ENCODE measurements around a stretch of chr1.

DNA sequence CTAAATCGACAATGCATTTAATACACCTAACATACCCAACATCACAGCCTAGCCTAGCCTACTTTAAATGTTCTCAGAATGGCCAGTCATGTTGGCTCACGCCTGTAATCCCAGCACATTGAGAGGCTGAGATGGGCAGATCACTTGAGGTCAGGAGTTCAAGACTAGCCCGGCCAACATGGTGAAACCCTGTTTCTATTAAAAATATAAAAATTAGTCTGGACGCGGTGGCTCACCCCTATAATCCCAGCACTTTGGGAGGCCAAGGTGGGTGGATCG lies 14.5 kb downstream of the H3-3A start:
- PRO-cap = no peak
CAGE:
- cytosol, long polyA plus RNA = no peak
- long polyA plus RNA = no peak
- nucleus, long polyA plus RNA = no peak

- PRO-cap = no peak
CAGE:
- cytosol, long polyA plus RNA = no peak
- long polyA plus RNA = no peak
- nucleus, long polyA plus RNA = no peak
Measured at GRCh38 chr1:226108993-226109342, 46.5 kb downstream of the H3-3A start.

DNA sequence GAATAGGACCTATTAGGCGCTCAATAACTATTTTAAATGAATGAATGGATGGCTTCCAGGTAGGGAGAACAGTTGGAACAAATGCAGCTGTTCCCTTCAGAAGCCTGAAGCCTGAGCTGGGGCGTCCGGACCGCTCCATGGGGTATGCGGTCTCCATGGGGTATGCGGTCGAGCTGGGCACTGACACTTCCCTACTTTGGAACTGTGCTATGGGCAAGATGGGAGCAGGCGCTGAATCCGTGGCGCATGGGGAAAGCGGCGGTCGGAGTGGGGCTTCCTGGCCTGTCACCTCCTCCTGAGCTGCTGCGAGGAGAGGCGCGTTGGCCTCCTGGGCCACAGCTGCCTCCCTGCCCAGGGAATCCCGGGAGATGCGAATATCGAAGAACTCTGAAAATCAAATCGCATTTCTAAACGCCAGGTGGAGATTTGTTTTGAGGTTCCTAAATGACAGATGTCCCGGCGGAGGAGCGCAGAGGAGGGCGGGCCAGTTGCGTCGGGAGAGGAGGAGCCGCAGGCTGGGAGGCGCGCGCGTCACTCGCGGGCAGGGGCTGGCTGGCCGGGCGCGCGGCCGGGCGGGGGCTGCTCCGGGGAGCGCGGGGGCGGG lies 47.1 kb downstream of the H3-3A start:
- PRO-cap = unidirectional peak, plus-strand start at position 533 of the sequence
CAGE:
- cytosol, long polyA plus RNA = no peak
- long polyA plus RNA = no peak
- nucleus, long polyA plus RNA = no peak

- PRO-cap = bidirectional peak, plus-strand start at chr1:226133420, minus-strand start at chr1:226133229
CAGE:
- cytosol, long polyA plus RNA = no peak
- long polyA plus RNA = no peak
- nucleus, long polyA plus RNA = no peak
Measured at GRCh38 chr1:226132859-226133545, 53.5 kb downstream of the ACBD3 start.

DNA sequence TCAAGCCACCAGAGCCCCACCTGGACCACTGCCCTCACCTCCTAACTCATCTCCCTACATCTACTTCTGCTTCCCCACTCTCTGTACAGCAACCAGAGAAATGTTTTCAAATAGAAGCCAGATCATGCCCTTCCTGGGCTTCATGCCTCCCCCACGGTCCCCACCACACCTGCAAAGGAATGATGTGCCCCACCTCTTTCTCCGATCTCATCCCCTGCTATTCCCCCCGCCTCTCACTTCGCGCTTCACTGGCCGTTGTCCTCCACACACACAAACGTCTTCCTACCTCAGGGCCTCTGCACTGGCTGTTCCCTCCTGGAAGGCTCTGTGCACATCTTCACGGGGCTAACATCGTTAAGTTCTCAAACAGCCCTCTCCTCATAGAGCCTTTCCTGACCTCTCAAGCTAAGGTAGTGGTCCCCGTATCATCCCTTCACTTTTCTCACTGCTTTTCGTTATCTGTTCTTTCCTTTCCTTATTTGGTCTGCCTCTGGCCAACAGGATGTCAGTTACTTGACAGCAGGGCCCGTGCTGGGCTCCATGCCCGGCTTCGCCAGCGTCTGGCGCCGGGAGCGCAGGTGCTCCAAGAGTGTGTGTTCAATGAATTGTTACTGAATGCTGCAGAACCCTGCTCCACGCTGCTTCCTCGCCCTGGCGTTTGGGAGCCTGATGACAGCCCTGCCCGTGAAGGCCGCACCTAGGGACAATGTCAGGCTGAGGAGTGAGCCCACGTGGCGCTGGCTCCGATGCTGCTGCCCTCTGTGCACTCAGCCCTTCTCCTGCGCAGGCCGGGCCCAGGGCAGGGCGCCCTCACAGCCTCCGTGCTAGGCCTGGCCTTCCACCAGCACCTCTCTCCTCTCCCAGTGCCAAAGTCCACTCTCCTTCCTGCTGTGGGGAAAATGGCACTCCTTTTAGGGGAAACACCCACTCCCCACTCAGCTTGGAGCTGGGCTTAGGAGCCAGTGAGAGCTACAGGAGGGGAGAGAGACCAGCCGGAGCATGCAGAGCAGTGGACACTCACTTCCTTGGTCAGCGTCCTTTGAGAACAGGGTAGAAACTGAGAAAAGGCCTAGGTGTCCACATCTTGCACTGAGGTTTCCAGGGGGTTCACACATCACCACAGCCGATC lies 51.6 kb downstream of the ACBD3 start:
- PRO-cap = no peak
CAGE:
- cytosol, long polyA plus RNA = no peak
- long polyA plus RNA = no peak
- nucleus, long polyA plus RNA = no peak

GRCh38 chr1:226185529-226185993 lies 980 bp downstream of the ACBD3 start:
- PRO-cap = no peak
CAGE:
- cytosol, long polyA plus RNA = no peak
- long polyA plus RNA = no peak
- nucleus, long polyA plus RNA = no peak

DNA sequence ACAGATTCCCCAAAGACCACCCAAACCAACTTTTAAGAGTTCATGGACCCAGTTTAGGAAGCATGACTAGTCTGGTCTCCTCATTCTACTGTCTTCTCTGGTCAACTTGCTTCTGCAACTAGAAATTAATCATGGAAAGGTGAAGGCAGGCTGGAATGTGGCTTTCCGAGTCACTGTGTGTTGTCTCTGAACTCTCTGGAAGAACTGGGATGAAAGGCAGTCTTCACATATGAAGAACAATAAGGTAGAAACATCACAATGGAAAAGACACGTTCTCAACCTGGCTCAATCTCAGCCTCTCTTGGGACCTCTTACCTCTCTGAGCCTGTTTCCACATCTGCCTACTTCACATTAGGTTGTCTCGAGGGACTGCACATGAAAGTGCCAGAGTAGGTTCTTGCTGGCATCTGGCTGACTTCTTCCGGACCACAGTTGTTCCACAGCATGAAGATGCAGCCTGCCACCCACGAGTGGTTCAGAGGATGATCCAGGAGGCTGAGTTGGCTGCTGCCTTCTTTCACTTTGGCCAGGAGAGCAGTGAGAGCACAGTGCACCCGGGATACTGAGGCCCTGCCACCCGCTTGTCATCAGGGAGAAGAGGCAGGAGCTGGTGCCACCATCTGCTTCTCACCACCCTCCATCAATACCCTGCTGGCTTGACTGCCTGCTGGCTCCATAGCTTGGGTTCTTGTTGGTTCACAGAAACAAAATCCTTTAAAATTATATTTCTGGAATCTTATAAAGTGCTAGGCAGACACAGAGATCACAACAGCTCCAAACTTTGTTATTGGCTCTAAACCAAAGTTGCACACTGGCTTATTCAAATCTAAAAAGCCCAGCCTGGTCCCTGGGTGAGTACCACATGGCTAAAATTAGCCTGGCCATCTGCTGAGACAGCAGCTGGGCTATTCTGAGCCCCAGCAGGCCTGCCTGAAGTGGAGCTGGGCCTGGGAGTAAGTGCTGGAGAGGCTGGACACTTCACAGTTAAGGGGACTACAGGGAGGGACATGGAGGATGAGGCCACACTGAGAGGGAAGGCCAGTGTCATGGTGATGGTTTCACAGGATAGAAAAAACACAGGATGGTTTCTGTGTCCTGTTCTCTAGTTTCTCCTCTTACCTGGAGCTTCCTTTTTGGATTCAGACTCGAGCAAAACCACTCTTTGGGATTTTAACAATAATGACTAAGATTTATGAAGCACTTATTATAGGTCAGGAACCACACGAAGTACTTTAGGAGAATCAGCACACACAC lies 46.9 kb upstream of the LIN9 start:
- PRO-cap = no peak
CAGE:
- cytosol, long polyA plus RNA = no peak
- long polyA plus RNA = no peak
- nucleus, long polyA plus RNA = no peak

DNA sequence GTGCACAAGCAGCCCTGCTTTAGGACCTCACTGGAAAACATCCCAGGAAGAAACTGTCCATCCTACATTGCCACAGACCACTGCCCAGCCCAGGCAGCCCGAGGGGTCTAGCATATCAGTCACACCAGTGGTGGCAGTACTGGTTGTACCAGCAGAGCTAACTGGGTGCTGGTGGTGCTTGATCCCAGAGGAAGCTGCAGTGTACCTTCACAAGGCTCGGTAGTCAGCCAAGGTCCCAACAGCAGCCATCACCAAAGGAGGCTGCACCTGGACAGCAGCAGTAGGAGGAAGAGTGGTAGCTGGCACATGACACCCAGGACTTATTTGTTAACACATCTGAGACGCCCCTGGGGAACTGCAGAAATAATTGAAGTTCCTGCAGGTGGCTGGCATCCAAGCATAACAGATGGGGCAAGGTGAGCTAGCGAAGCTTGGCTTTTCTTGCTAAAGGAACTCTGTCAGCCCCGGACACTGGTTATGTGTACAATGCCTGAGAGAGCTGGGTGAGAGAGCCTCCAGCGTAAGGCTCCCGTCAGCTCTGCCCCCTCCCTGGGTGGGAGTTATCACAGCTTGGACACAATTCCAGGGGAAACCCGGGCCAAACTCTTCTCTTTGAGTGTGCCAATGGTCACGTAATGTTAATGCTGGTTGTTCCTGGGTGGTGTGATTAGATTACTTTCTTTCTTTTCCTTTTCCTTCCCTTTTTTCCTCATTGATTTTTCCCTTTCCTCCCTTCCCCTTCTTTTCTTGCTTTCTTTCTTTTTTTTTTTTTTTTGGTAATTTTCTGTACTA lies 29.0 kb upstream of the PARP1 start:
- PRO-cap = no peak
CAGE:
- cytosol, long polyA plus RNA = no peak
- long polyA plus RNA = no peak
- nucleus, long polyA plus RNA = no peak

- PRO-cap = no peak
CAGE:
- cytosol, long polyA plus RNA = no peak
- long polyA plus RNA = no peak
- nucleus, long polyA plus RNA = no peak
Measured at GRCh38 chr1:226657608-226658067, 81.4 kb downstream of the ITPKB start.

GRCh38 chr1:226664095-226665289 lies 74.6 kb downstream of the ITPKB start:
- PRO-cap = no peak
CAGE:
- cytosol, long polyA plus RNA = no peak
- long polyA plus RNA = no peak
- nucleus, long polyA plus RNA = no peak

GRCh38 chr1:226674526-226675876 lies 64.1 kb downstream of the ITPKB start:
- PRO-cap = no peak
CAGE:
- cytosol, long polyA plus RNA = no peak
- long polyA plus RNA = no peak
- nucleus, long polyA plus RNA = no peak

GRCh38 chr1:226689718-226690337 lies 49.3 kb downstream of the ITPKB start:
- PRO-cap = no peak
CAGE:
- cytosol, long polyA plus RNA = no peak
- long polyA plus RNA = no peak
- nucleus, long polyA plus RNA = no peak

GRCh38 chr1:226712934-226714061 lies 25.8 kb downstream of the ITPKB start:
- PRO-cap = no peak
CAGE:
- cytosol, long polyA plus RNA = no peak
- long polyA plus RNA = no peak
- nucleus, long polyA plus RNA = no peak

DNA sequence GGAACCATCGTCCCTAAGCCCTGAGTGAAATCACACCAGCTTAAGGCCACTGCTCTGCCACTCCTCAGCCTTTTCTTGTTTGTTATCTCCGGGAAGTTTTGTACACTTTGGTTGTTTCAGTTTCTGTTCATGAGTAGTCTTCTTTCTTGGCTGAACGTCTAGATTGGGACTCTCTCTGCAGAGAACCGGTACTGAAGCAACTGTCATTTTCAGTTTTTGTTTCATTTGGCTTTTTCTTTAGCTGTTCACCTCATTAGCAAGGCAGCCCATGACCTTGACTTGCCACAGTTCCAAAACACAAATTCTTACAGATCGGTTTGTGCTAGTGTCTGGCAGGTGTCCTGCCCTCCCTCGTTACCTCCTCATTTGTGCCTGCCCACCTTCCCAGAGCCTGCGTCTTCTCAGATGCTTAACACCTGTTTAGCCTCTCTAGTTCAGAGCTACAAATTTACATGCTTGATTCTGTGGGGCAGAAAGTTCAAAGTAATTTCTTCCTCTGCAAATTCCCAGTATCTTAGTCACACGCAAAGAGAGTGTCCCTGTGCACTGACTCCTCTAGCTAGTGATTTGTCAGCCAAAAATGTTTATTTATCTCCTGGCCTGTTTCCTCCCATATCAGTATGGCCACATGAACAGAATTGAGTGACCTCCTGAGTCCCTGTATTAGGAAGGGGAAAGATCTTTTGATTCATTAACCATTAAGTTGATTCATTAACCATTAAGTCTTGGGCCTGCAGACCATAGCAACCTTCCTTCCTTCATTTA lies 12.5 kb downstream of the PSEN2 start:
- PRO-cap = no peak
CAGE:
- cytosol, long polyA plus RNA = no peak
- long polyA plus RNA = no peak
- nucleus, long polyA plus RNA = no peak

DNA sequence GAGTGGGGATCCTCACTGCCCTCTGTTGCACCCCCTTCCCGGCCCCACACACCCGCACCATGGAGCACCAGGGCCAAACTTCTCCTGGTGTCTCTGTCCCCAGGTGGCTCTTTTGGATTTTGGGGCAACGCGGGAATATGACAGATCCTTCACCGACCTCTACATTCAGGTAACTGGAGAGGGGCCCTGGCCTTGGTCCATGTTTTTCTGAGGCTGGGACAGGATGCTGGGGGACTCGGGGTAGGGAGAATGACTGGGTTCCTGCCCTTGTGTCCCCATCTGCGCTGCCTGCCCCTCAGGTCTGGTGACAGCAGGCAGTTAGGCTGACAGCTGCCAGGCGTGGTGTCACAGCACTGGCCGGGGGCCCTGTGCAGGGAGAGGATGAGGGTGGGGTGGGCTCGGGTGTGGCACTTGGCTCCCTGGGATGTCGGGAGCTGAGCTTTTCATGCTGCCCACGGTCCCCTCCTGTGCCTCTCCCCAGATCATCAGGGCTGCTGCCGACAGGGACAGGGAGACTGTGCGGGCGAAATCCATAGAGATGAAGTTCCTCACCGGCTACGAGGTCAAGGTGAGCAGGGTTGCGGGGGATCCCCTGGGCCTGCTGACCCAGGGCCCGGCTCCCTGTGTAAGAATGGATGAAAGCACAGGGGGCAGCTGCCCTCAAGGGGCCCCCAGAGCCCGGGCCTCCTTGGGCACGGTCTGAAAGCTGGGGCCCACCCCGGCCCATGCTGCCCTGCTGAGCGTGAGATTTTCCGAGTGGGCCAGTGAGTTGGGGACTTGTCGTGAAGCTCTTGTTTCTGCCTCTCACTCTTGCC lies 44.9 kb downstream of the COQ8A start:
- PRO-cap = no peak
CAGE:
- cytosol, long polyA plus RNA = no peak
- long polyA plus RNA = no peak
- nucleus, long polyA plus RNA = no peak

GRCh38 chr1:227020322-227021031 lies 80.4 kb downstream of the COQ8A start:
- PRO-cap = no peak
CAGE:
- cytosol, long polyA plus RNA = no peak
- long polyA plus RNA = no peak
- nucleus, long polyA plus RNA = no peak

- PRO-cap = no peak
CAGE:
- cytosol, long polyA plus RNA = no peak
- long polyA plus RNA = no peak
- nucleus, long polyA plus RNA = no peak
Measured at GRCh38 chr1:227073545-227074550, 133.8 kb downstream of the COQ8A start.

DNA sequence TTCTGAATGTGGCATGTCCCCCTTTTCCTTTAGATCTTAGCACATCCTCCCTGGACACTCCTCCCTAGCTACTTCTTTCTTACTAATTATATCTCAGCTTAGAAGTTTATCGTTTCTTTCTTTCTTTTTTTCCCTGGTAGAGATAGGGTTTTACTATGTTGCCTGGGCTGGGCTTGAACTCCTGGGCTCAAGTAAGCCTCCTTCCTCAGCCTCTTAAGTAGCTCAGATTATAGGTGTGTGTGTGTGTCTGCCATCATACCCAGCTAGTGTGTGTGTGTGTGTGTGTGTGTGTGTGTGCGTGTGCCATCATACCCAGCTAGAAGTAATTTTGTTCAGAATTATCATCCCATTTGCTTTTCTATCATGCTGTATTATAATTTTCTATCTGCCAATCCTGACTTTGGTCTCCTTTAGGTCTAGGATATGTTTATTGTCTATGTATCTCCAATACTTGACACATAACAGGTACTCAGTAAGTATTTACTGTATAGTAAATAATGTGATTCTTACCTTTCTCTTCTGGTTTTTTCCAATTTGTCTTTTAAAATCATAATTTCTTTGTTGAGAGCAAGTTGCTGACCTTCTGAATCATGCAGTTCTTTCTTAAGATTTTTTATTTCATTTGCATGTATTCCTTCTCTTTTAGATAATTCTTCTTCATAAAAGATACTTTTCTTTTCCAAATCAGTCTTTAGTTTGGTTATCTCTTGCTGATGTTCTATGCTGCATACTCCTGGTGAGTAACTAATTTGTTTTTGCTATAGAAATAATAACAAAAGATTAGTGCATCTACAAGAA lies 160.6 kb downstream of the COQ8A start:
- PRO-cap = no peak
CAGE:
- cytosol, long polyA plus RNA = no peak
- long polyA plus RNA = no peak
- nucleus, long polyA plus RNA = no peak

- PRO-cap = no peak
CAGE:
- cytosol, long polyA plus RNA = no peak
- long polyA plus RNA = no peak
- nucleus, long polyA plus RNA = no peak
Measured at GRCh38 chr1:227312306-227313326, 5.7 kb downstream of the CDC42BPA start.

GRCh38 chr1:227317444-227317664 lies 938 bp downstream of the CDC42BPA start:
- PRO-cap = no peak
CAGE:
- cytosol, long polyA plus RNA = no peak
- long polyA plus RNA = no peak
- nucleus, long polyA plus RNA = no peak